Calu3 (cell line): ENCODE measurements around a stretch of chr1.

DNA sequence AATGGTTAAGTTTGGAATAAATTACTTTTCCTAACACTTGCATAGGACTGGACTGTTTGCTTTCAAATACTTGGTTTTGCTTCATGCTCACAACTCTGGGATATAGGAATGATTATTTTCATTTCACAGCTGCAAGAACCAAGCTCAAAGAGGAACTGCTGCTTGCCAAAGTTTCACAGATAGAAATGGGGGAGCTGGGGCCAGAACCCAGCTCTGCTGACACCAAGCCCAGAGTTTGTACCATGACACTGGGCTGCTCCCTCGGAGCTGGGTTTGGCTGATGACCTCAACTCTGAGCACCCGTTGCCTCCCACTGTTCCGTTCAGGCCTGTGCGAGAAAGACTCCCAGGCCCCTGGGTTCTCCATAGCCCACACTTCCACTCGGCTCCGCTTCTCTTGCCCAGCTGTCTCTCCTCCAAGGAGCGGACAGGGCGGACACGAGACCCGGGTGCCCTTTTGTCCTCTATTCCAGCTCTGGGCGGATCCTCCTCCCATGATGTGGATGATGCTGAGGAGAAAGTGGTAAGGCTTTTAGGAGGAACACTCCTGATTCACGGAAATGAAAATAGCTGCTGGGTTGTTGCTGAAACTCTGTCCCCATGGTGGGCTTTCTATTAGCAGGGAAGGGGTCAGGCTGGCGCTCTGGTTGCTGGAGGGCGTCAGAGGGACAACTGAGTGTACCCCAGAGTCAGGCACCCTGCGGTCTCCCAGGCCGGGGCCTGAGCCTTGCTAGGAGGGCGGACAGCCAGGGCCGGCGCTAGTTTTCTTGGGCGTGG lies 55.1 kb downstream of the NGF start:
- PRO-cap: no peak

DNA sequence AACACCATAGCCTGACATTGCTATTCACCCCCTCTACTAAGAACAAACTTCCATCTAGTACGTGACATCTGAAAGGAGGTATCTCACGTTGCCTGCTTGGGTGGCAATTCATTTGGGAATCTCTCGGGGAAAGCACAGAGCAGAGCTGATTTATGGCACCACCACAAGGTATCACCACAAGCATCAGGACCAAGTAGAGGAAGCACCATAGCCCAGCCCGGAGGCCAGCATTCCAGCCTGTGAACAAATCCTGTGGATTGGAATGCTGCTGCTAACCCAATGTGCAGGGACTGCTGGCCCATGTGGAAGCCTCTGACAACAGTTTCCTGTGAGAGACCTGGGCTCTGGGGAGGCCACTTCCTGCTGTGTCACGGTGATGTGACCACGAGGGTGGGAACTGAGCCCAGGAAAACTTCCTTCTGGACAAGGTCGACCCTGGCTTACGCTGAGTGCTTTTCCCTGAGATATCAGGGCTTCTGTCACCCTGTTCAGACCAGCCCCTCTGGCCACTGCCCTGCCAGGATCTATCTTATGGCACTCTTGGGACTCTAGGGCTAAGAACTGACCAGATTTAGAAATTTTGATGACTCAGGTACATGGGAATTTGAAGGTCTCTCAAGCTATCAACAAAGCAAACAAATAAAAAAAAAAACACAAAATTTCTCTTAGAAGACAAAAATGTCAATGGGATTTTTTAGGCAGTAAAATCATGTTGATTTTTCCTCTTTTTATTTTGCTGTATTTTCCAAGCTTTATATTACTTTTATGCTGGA lies 88.3 kb upstream of the NGF start:
- PRO-cap: no peak

GRCh38 chr1:115545632-115546652 lies 95.8 kb upstream of the VANGL1 start:
- PRO-cap: unidirectional peak, minus-strand start at chr1:115546247

DNA sequence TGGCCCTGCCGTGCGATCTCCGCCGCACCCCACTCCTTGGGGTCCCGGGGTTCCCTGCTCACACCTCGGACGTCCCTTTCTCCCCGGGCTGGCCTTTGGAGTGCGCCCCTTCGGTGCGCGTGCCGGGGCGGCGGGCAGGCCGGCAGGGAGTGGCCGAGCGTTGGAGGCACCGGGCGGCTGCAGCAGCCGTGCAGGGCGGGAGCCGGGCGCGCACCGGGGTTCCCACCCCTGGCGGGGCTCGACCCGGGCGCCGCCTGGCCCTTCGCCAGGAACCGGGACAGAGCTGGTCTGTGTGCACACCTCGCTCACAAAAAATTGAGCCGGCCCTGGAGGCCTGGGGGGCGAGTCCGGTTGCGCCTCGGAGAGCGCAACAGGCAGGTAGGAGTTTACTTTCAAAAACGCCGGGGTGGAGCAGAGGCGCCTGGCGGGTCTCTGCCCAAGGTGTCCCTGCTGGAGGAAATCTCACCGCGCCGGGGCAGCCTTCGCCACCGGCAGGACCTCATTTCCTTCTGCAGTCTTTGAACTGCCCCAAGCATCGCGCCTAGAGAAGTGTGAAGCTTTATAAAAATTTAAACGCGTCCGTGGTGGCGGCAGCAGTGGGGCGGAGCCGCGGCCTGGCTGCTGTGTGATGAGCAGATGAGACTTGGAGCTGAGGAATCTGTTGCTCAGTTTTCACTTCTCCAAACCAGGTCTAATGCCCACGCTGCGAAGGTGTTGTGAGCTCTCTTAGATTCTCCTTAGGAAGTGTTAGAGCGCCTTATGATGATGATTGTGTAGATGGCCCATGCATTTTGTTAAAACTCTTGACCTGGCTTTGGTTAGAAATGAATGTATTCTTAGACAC lies 781 bp downstream of the VANGL1 start:
- PRO-cap: bidirectional peak, plus-strand start at position 389 of the sequence, minus-strand start at position 194 of the sequence

DNA sequence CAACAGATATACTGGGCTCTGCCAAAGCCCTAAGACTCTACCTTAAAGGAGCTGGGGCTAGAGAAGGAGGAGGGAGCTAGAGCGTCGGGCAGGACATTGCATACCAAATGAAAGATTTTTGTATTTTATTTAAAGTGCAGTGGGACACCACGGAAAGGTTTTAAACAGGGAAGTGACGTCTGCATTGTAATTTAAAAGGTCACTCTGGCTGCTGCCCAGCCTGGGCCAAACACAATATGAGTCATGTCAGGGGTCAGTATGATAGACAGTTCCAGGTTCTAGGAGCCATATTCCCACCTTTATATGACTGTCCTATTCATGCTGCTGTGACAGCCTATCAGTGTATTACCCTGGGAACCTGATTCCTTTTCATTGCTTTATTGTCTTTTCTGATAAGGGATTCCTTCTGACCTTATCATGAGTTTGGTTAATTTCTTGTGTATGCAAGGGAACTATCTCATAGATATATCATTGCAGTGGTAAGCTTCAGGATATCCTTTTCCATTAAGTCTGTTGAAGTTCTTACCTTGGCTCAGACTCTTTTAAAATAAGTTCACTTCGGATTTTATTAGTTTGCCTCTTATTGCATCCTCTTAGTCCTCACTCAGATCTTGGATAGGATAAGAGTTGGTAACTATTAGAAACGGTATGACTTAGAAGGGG lies 5.3 kb downstream of the VANGL1 start:
- PRO-cap: no peak

DNA sequence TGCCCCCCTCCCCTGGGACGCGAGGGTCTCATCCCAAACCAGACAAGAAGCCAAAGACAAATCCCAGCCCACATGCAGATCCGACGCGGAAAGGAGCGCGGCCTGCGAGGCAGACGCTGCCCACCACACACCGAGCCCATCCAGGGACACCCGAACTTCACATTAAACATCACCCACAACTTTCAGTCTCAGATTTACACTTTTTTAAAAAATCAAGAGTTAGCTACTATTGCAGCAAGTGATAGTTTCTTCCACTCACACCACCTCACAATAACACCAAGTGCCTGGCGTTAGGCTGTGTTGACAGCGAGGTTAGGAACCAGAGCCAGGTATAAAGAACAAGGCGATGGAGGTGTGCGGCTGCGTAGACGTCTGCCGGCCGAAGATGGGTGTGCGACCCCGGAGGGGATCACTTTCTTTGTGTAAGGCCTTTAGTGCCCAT lies 12.0 kb downstream of the NHLH2 start:
- PRO-cap: no peak

DNA sequence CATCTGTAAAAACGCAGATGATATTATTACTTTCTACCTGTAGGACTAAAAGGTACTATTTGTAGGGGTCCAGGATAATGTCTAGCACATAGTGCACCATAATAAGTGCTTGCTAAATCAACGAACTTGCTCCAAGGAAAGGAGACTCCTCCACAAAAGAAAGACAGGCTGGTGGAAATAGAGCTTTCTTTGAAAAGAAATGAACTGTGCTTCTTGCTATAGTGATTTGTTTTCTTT lies 30.7 kb upstream of the SLC22A15 start:
- PRO-cap: no peak

- PRO-cap: no peak
Measured at GRCh38 chr1:116006388-116007162, 30.3 kb downstream of the SLC22A15 start.

DNA sequence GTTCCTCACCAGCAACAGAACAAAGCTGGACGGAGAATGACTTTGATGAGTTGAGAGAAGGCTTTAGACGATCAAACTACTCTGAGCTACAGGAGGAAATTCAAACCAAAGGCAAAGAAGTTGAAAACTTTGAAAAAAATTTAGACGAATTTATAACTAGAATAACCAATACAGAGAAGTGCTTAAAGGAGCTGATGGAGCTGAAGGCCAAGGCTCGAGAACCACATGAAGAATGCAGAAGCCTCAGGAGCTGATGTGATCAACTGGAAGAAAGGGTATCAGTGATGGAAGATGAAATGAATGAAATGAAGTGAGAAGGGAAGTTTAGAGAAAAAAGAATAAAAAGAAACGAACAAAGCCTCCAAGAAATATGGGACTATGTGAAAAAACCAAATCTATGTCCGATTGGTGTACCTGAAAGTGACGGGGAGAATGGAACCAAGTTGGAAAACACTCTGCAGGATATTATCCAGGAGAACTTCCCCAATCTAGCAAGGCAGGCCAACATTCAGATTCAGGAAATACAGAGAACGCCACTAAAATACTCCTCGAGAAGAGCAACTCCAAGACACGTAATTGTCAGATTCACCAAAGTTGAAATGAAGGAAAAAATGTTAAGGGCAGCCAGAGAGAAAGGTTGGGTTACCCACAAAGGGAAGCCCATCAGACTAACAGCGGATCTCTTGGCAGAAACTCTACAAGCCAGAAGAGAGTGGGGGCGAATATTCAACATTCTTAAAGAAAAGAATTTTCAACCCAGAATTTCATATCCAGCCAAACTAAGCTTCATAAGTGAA lies 58.0 kb upstream of the MAB21L3 start:
- PRO-cap: no peak

- PRO-cap: no peak
Measured at GRCh38 chr1:116211374-116211813, 100.2 kb downstream of the MAB21L3 start.

DNA sequence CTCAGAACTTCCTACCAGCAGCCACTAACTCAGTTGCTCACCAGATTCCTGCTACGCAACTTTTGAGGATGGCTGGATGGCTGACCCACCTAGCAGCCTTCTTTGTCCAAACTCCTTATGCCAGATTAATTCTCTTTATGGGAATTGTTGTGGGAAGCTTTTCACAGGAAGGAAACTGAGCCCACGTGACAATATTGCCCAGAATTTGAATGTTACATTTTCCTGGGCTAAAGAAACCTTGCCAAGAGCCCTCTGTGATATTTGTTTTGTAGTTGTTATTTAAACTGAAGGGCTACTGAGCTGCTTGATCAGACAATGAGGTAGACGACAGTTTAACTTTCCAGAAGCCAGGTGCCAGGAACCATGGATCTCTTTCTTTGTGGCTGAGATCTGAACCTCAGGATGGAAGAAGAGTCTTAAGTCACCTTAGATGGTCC lies 85.5 kb upstream of the ATP1A1 start:
- PRO-cap: no peak

GRCh38 chr1:116356576-116357128 lies 16.4 kb upstream of the ATP1A1 start:
- PRO-cap: no peak

DNA sequence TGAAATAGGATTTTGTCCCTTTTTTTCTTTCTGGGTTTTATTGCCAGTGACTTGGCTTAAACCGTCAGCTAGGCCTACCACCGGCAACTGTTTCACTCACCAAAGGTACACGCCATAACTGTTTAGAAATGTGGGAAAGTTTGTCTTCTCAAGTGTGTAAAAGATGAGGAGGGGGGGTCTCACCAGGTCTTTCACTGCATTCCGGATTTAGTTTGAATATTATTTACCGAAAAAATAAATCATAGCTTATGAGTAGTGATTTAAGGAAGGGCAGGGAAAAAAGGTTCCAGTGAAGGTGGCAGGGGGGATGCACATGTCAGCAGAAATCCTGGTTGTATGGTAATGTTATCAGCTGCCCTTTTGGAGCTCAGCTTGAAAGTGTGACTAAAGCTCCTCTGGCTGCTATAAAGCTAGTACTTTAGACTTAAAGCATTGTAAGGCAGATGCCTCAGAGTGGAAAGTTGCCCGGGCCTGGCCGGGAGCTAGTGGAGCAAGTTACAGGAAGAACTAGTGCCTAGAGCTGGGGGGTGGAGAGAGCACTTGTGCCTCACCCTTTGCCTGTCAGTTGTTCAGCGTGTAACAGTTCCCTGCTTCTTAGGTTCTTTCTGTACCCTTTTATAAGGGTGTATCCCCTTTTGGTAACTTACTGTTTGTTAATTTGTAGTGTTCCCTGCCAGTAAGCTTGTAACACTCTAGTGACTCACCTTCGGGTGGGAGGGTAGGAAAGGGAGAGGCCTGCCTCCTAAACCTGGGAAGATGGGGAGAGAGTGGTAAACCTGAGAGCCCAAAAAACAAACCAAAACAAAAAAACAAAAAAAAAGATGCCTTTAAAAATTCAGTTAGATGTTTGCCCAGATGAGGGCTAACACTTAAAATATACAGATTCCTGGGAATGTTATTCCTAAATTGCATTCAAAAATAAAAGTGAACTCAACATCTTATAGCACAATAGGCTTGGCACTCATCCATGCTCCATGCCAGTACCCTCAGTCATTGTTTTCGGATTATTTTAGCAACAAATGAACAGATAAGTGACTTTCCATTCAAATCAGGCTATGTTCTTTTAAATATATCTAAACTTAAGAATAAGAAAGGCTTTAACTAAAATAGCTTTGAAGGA lies 3.3 kb downstream of the ATP1A1 start:
- PRO-cap: bidirectional peak, plus-strand start at position 432 of the sequence, minus-strand start at position 397 of the sequence; bidirectional peak, plus-strand start at position 695 of the sequence, minus-strand start at position 589 of the sequence

DNA sequence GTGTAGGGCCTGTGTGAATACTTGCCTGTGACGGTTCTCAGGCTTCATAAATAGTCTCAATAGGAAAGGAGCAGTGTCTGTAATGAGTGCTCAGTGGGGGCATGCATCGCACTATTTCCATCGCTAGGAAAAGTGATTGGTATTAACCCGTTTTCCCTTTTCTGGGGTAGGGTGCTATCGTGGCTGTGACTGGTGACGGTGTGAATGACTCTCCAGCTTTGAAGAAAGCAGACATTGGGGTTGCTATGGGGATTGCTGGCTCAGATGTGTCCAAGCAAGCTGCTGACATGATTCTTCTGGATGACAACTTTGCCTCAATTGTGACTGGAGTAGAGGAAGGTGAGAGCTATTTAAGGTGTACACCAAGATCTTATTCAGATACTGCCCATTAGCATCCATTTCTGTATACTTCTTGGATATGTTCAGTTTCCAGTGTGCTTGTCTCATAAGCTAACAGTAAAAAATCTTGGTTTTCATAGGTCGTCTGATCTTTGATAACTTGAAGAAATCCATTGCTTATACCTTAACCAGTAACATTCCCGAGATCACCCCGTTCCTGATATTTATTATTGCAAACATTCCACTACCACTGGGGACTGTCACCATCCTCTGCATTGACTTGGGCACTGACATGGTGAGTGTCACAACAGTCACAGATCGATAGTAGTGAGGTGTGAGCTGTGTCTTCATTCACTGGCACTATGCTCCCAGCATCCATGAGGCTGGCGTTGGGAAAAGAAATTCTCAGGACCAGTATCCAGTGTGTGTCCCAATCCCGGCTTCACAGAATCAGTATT lies 25.6 kb downstream of the ATP1A1 start:
- PRO-cap: no peak

DNA sequence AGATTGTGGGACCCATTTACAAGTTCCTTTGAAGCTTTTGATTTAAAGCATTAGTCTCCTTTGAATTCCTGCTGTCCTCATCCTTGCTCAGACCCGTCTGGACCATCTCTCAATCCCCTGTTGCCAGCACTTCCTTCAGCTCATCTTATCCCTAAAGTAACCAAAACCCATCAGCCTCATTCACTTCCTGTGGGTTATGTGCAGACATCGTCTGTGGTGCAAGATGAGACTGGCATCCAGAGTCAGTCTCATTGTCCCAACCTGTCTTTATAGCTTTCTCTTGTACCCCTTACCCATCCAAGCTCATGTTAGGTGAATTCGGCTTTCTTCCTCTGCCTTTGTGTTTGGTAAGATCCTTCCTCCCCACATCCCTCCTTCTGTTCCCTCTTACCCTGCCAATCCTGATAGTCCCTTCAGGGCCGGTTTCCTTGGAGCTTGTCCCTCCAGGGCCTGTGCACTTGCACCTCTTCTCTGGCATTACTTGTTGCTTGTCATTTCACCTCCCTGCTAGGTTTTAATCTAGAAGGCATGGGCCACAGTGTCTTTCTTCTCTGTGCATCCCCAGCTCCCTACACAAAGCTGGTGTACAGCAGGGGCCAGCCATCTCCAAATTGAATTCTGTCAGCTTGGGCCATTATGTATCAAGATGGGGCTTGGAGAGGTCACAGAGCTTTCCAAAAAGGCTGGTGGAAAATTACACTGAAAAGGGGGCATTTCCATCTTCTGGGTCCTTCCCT lies 29.5 kb downstream of the ATP1A1 start:
- PRO-cap: no peak

GRCh38 chr1:116532846-116533846 lies 37.7 kb downstream of the CD58 start:
- PRO-cap: no peak

- PRO-cap: no peak
Measured at GRCh38 chr1:116576605-116577673, 6.1 kb upstream of the CD58 start.

GRCh38 chr1:117114768-117115311 lies 6.7 kb downstream of the TRIM45 start:
- PRO-cap: no peak

DNA sequence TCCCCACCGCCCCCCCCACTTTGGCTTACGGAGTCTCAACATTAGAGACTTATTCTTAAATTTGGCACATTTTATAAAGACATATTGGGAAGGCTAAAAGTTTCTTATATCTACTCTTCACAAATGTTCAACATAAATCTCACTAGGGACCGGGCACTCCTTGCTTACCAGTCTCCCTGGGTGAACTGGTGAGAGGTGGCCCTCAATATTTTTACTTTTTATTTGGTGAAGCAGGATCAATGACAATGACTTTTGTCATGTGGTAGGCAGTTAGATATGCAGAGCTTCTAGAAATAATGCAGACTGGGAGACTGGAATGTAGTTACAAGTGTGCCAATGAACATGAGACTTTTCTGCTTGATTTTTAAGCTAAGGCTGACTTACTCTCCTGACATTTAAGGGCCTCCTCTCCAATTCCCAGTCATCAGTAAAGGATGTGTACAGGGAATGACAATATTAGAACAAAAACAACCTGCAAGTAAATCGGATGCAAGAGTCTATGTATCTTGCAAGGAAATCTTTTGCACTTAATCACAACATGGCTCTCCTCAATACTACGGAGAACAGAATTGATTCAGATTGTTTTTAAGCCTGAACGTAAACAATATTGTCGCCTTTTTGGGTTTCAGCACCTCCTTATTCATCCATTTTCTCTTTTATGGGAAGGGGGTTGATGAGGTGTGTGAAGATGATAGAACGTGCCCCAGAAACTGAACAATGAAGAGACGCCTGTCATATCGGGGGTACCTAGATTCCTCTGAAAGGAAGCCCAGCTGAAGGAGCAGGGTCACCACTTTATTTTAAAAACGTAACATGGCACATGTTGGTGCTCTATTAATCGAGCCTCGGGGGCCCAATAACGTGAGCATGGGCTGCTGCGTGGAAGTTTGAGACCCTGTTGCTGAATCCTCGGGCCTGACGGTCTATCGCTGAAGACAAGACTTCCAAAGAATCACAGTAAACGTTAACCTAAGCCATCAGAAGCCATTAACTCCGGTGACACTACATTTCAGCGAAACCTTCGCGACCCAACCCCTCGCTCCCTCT lies 1.4 kb upstream of the MAN1A2 start:
- PRO-cap: no peak

DNA sequence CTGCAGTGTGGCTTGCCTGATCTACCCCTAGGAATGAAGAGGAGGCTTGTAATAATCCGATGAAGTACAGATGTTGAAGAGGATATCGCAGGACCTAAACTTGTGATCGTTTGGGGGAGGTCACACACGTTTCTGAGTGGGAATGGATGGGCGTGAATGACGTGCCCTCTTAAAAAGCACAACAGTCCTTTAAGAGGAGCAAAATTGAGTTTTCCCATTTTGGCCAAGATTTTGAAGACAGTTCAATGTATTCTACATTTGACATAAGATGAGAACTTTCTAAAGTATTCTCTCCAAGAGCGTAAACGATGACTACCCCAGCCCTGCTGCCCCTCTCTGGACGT lies 599 bp downstream of the MAN1A2 start:
- PRO-cap: no peak